Metastatic Liver Carcinoma in the Lung (tissue), 2 donors: ENCODE measurements around a stretch of chr10.

DNA sequence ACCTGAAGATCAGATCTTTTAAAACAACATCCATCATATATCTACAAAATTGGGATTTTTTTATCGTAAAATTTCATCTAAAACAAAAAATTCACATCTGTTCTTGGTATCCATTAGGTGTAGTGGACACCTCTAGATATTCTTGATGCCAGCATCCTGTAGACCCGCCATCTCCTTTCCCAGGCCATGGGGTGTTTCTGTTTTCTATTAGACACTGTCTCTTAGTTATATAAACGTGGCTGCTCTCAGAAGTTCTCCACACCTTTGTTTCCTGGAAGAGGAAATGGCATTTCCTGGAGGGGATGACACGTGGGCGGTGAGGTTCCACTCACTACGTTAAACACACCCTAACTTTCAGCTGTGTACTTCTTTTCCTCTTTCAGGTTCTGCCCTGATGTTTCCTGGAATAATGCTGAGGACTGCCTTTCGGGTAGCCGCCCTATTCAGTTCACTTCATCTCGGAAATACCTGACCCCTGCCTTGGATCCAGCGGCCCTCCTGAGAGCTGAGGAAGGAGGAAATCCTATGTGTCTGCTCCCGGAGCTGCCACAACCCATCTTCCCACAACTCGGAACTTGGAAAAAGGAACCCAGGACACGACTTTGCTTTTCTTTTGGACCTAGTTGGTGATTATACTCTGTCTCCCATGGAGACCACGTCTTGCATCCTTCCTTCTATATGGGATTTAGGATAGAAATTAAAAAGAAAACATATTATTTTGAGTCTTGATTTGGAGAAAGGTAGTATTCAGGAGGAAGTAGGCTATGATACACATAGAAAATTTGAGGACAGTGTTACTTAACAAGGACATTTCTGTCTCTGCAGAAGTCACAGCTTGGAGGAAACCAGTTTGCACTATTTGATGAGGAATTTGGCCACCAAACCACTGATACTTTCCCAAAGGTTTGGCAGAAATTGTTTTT is 3.5 kb upstream of the PRKCQ start:
- PRO-cap, 2 experiments: no peak in any of the 2 experiments

GRCh38 chr10:7258878-7259375 is 151.9 kb downstream of the SFMBT2 start:
- PRO-cap, 2 experiments: no peak in any of the 2 experiments

- PRO-cap, 2 experiments: no peak in any of the 2 experiments
These were observed 73.2 kb downstream of the SFMBT2 start for GRCh38 chr10:7337418-7338179.

DNA sequence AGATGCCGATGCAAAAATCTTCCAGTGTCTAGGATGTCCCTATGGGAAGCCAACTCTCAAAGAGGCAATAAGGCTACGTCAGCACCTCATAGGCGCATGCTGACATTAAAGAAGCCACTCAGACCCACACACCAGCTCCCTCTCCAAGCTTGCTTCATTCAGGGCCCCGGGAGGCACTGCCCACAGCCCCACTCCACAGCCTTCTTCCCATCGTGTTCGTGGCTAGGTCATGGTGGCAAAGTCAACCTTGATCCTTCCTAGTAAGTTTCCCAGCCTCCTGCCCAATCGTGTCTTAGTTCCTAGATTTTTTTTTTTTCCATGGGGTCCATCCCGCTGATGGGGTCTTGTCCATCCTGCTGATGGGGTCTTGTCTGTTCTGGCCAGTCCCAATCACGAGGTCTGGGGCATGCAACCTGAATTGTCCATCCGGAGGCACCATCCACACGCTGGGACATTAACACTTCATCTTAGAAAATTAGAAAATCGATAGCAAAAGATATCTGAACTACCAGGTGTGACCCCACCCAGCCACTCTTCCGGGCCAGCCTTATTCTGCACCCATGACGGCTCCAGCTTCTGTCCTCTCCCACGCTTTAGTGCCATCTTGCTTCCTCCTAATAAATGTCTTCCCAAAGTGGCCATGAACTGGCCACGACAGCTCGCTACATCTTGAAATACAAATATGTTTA is 60.8 kb downstream of the SFMBT2 start:
- PRO-cap, 2 experiments: no peak in any of the 2 experiments

GRCh38 chr10:7480820-7481322 is 70.0 kb upstream of the SFMBT2 start:
- PRO-cap, 2 experiments: peak in 1 of 2 experiments; most common minus-strand start chr10:7481237 (in 1)

DNA sequence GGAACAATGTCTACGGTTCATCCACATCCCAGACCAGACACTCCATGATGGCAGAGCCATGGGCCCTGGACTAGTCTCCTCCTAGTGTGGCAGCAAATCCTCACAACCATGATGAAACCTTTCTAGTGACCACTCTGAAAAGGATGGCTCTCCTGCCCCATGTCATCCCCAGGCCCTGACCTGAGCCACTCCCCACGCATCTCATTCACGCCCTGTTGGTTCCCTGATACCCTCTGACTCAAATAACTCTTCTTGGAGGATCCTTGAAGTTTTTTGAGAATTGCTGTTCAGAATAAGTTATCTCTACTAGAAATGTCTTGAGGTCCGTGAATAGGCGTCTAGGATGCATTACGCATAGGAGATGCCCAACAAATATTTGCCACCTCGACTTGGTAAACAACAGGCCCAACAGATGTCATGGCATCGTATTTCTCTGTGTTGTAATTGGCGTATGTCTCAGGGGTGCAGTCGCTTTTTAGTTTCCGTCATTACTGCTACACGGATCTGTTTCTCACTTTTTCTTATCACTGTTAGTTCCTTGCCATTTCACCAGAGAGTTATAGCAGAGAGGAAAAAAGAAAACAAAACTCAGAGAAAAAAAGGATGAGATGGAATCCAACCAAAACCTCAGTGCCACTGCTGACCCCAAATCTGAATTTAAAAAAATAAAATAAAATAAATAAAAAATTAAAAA is 72.9 kb upstream of the SFMBT2 start:
- PRO-cap, 2 experiments: no peak in any of the 2 experiments

- PRO-cap, 2 experiments: peak in 1 of 2 experiments; most common plus-strand start chr10:7484757 (in 1); most common minus-strand start chr10:7484766 (in 1)
These were observed 73.6 kb upstream of the SFMBT2 start for GRCh38 chr10:7484306-7484885.

DNA sequence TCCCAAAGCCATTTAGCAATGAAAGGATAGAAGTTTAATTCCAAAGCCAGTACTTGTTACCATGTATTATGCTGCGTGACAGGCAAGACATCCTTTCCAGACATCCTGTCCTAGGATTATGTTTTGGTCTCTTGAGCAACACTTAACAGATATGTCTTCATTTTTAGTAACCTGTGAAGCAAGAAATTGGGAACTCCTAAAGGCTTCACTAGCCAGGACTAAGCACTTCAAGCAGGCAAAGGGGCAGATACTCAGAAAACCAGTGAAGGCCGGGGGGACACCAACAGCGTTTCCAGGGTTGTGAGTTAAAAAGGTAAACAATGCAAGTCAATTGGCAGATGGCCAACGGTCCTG is 77.5 kb upstream of the SFMBT2 start:
- PRO-cap, 2 experiments: no peak in any of the 2 experiments

DNA sequence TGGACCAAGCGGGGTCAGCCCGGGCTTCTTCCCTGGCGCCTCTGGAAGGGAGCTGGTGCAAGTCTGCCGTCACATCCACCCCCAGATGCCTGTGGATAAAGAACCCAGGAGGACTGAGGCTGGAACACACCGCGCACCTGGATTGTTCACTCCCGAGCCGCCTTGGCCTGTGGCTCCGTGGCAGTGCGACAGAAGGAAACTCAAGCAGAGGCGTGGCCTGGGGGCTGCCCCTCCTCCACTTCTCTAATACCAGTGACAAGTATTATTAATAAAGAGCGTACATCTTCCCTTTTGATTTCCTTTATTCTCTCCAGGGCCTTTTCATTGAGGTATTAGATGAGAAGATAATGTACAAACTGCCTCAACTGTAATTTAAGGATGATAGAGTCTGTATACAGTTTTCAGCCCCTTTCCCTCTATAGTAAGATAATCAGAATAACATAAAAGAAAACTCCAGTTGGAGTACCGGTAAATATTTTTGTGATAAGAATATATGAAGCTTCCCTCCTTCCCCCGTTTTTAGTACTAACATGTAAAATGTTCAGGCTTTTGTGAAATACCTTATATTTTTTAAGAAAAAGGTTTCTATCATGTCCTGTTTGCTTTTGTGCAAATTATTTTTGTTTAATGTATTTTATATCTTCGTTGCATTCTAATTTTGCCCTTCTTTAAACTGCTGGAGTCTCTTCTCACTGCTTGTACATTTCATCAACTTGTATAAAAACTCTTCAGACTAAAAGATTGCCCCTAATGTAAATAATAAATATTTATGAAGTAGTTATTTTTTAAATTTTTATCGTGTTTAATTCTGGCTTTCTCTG is 39.5 kb upstream of the GATA3 start:
- PRO-cap, 2 experiments: no peak in any of the 2 experiments

DNA sequence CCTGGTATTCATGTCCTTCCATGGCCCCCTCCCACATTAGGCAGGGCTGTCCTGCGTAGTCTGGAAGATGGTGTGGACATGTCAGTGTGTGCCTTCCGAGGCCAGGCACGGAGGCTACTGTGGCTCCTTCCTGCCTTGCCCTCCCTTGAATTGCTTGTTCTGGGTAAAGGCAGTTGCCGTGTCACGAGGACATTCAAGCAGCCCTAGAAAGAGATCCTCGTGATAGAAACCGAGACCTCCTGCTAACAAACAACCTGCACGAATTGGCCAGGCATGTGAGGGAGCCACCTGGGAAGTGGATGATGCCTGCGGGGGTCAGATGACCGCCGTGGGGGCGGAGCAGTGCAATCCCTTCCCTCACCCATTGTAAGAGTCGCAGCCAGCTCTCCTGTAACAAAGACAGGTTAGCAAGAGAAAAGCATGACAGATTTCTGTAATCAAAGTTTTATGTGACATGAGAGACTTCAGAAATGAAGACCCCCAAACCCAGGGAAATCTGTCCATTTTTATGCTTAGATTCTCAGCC is 241.6 kb downstream of the GATA3 start:
- PRO-cap, 2 experiments: no peak in any of the 2 experiments

DNA sequence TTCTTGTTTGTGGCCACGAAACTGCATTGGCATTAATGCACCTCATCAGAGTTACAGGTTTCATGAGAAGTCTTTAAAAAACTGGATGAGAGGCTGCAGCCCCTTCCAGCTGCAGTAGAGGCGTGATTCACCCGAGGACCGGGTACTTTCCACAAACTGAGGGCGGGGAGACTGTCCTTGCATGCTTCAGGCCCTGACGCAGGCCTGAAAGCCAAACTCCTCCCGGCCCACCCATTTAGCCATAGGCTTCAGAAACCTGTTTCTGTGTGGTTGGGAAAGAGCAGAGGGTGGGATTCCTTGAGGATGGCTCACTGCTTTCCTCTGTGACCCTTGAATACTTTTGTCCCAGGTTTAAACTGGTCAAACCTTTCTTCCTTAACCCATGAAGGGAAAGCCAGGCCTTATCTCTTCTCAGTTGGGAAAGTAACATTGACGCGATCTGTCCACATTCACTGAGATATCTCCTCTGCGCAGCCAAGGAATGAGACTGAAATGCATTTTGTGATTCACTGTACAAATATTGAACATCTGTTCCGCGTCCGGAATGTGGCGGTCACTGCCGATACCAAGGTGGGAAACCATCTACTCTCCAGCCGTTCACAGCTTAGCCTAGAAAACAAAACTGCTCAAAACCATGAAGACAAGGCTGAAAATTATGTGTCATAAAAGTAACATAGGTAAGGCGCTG is 311.7 kb downstream of the GATA3 start:
- PRO-cap, 2 experiments: no peak in any of the 2 experiments

- PRO-cap, 2 experiments: no peak in any of the 2 experiments
These were observed 315.2 kb downstream of the GATA3 start for GRCh38 chr10:8369573-8370204.

DNA sequence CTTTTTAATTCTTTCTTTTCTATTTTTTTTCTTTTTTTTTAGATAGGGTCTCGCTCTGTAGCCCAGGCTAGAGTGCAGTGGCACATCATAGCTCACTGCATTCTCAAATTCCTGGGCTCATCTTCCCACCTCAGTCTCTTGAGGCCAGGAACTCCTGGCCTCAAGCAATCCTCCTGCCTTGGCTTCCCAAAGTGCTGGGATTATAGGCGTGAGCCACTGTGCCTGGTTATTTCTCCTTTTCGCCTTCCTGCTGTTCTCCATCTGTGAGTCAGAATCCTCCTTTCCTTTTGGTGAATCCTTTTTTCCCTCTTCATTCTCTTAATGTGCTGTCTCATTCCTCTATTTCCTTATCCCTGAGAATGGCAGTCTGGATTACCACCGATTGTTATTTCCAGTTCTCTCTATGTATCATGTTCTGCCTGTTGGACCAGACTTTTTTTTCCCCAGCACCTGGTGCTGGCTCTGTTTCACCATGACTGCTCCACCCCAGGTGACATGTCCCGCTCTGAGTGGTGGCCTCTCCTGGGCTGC is 399.7 kb downstream of the GATA3 start:
- PRO-cap, 2 experiments: peak in 1 of 2 experiments; most common plus-strand start position 237 of the sequence (in 1)

DNA sequence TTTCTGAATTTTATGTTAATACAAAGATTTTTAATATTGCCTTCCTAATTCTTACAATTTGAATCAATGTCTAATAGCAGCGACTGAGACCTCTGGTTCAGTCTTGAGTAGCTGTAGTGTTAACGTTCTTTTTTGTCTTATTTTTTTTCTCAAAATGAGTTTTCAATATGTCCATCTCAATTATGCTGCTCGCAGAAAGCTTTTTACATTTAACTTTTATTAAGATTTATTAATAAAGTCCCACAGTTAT is 1407.7 kb downstream of the GATA3 start:
- PRO-cap, 2 experiments: no peak in any of the 2 experiments

DNA sequence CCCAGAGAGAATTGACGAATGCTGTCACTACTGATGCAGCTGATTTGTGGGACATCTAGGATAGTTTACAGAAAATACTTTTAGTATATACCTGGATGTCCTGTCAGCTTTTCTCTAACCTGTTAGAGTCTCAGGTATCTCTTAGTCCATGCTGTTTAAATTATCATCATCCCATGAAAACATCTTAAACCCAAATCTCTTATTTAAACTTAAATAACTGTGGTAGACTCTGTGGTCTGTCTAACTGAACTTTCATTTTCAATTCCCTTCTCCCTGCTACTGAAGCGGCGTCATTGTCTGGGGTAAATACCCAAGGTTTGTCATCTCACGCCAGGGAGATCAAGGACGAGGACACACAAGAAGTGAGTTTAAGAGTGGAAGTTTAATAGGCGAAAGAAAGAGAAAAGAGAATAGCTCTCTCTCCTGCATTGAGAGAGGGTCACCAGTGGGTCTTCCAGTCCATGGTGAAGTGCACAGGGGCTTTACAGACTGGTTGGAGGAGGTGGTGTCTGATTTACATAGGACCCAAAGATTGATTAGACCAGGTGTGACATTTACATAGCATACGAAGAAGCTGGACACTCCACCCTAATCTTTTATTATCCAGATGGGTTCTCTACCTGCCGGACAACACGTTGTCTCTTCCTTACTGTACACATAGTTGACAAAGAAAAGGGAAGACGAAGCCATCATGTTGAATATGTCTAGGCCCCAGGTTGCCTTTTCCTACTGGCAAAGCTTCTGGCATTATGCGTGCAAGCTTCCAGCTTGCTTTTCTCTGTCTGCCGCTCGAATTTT is 804.3 kb upstream of the CELF2 start:
- PRO-cap, 2 experiments: no peak in any of the 2 experiments

GRCh38 chr10:10644385-10644943 is 373.2 kb upstream of the CELF2 start:
- PRO-cap, 2 experiments: no peak in any of the 2 experiments

GRCh38 chr10:10650758-10651185 is 366.9 kb upstream of the CELF2 start:
- PRO-cap, 2 experiments: no peak in any of the 2 experiments

DNA sequence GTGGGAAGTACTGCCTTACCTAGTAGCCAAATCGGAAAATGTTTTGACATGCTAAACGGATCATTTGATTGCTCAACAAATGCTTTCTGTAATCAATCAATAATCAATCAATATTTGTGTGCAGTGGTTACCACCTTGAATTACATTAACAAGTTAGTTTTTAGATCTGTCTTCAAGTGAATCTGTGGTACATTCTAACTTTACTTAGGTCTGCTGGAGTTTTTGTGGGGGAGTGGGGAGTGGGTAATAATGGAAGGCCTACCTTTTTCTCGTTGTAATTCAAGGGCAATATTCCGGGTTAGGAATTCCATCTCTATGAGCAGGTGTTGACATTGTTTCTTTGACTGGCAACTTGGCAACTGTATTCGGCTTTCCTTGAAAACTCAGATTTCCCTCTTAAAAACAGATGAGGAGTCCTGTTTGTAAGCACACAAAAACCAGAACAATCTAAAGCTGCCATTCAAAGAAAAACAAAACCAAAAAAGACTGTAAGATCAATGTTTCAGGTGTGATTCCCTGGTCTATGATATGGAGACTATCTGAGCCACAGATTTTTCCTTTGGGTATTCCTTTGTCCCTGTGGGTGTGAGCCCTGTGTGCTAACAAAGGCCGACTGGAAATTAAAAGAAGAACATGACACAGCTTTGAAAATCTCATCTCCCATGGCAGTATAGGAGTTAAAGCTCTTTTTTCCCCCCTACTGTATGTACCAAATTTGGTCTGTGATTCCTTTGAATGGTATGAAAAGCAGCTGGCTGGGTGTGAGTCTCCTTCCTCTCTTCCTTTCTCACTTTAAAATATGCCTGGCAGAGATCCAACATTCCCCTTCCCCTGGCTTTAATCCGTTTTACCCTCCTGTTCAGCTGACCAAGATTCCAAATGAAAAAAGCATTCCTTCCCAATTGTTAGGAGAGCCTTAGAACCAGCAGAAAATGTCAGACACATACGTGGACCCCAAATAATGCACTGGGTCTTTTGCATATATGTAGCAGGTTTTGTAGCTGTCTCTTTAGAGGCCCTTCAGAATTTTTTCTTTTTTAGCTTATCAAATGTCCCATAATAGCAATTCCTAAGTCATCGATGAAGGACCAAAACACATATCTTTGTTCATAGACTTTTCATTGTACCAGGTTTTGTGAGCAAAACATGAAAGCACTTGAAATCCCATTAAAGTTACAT is 225.2 kb upstream of the CELF2 start:
- PRO-cap, 2 experiments: no peak in any of the 2 experiments

- PRO-cap, 2 experiments: peak in 1 of 2 experiments; most common plus-strand start chr10:10797817 (in 1); most common minus-strand start chr10:10797671 (in 1)
These were observed 220.3 kb upstream of the CELF2 start for GRCh38 chr10:10797136-10797973.

DNA sequence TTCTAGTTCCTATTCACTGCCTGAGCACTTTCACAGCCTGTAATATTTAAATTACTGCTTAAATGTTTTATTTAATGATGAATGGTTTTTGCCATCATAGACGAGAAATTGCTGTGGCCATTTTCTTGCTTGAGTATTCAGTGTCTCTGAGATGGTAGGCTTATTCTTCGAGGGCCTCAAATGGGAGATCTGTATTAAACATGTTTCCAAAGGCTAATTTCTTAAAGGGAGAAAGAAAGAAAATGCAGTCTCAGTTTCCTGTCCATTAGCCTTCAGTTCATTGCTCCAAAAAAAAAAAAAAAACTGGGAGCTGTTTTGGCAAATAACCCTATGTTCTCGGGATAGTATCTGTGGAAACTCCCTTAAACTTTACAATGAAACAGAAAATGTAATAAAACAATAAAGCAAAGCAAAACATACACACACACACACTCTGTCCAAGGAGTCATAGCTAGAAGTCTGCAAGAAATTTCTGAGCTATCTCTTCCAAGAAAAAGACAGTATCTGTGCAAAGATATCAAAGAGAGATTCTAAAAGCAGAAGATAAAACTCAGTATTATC is 172.5 kb upstream of the CELF2 start:
- PRO-cap, 2 experiments: no peak in any of the 2 experiments